SK-MEL-5 (cell line): ENCODE measurements around a stretch of chr3.

DNA sequence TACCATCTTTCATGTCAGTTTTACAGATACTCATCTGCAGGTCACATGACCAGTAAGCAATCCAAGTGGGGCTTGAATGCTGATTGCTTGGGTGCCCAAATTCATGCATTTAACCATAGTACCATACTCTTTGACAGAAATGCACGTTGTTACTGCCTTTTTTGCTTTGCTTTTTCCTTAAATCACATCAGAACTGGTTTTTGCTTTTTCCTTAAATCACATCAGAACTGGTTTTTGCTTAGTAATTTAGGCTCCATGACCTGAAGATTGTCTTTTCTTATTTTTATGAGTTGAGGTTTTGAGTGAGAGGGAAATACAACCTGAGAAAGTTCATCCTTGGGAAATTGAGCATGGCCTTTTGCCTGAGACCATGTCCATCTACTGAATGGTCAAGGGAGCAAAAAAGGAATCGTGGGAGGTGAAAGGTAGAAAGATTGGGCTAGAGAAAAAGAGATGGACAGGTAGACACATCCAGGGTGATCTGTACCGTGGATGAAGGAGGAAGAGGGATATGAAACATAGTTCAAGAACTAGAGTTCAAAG lies 46.2 kb downstream of the MITF start:
RAMPAGE:
- cytosol, long total RNA: no peak
- long total RNA: no peak
- nucleus, long total RNA: no peak

GRCh38 chr3:69929873-69930512 lies 190.7 kb downstream of the MITF start:
RAMPAGE:
- cytosol, long total RNA: no peak
- long total RNA: no peak
- nucleus, long total RNA: no peak

RAMPAGE:
- cytosol, long total RNA: no peak
- long total RNA: no peak
- nucleus, long total RNA: no peak
Observed at GRCh38 chr3:71062092-71062814, 521.3 kb downstream of the FOXP1 start.

RAMPAGE:
- cytosol, long total RNA: no peak
- long total RNA: no peak
- nucleus, long total RNA: no peak
Observed at GRCh38 chr3:71063860-71064377, 519.6 kb downstream of the FOXP1 start.

RAMPAGE:
- cytosol, long total RNA: no peak
- long total RNA: no peak
- nucleus, long total RNA: no peak
Observed at GRCh38 chr3:71117479-71118790, 465.6 kb downstream of the FOXP1 start.

GRCh38 chr3:71171981-71172576 lies 411.4 kb downstream of the FOXP1 start:
RAMPAGE:
- cytosol, long total RNA: no peak
- long total RNA: no peak
- nucleus, long total RNA: no peak

DNA sequence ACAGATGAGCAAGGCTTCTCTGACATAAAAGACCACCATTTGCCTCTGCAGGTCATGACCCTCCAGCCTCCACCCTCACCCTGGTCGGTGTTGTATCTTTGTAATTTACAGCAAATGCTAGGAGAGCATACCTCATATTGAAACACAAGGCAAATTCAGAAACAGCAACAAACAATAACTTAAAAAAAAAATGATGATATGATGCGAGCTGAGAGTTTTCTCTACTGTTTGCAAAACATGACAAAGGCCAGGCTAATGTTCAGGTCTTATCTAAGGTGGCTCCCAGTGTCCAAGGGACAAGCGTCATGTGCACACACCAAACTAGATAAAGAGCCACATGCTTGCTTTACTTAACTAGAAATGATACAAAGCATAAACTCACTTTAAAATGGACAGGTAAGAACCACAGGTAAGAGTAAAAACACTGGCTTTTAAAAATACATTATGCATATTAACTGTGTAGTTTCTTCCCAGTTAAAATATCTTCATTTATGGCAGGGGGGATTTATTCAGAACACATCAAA lies 375.9 kb downstream of the FOXP1 start:
RAMPAGE:
- cytosol, long total RNA: no peak
- long total RNA: no peak
- nucleus, long total RNA: no peak

DNA sequence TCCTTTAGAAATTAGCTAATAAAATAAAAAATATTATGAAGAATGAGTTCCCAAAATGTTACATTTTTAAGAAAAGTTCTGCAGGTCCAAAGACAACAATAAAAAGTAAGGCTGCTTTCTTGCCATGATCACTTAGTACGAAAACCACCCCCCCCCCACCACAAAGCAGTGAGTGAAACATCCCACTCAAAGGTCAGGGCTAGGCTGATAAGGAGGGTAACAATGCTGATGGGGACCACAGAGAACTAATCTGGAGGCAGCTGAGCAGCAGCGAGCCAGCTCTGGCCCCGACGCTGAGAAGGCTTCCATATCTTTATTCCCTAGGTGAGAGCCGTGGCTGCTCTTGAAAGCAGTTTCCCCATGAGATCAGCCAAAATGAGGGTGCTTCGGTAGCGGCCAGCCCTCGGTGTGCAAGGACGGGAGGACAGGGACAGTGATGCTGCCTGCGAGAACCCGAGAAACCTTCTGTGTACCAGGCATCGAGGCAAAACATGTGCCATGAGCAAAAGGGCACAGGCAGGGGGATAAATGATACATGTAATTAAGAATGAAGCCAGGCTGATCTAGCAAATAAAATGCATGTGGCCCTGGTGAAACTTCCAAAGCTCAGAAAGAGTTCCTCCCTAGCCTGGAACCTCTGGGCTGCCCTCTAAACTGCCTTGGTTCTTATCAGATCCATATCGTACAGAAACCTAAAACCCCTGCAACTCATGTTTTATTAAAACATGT lies 337.5 kb downstream of the FOXP1 start:
RAMPAGE:
- cytosol, long total RNA: no peak
- long total RNA: no peak
- nucleus, long total RNA: no peak

RAMPAGE:
- cytosol, long total RNA: no peak
- long total RNA: no peak
- nucleus, long total RNA: no peak
Observed at GRCh38 chr3:71432194-71433209, 151.0 kb downstream of the FOXP1 start.

GRCh38 chr3:71454798-71455624 lies 128.5 kb downstream of the FOXP1 start:
RAMPAGE:
- cytosol, long total RNA: no peak
- long total RNA: no peak
- nucleus, long total RNA: no peak

RAMPAGE:
- cytosol, long total RNA: no peak
- long total RNA: no peak
- nucleus, long total RNA: no peak
Observed at GRCh38 chr3:71511108-71511593, 72.4 kb downstream of the FOXP1 start.

RAMPAGE:
- cytosol, long total RNA: no peak
- long total RNA: no peak
- nucleus, long total RNA: no peak
Observed at GRCh38 chr3:72098965-72099974, 314.3 kb upstream of the PROK2 start.

RAMPAGE:
- cytosol, long total RNA: no peak
- long total RNA: no peak
- nucleus, long total RNA: no peak
Observed at GRCh38 chr3:72274553-72275024, 489.6 kb upstream of the PROK2 start.

RAMPAGE:
- cytosol, long total RNA: no peak
- long total RNA: no peak
- nucleus, long total RNA: no peak
Observed at GRCh38 chr3:72847340-72847978, 786 bp downstream of the SHQ1 start.

DNA sequence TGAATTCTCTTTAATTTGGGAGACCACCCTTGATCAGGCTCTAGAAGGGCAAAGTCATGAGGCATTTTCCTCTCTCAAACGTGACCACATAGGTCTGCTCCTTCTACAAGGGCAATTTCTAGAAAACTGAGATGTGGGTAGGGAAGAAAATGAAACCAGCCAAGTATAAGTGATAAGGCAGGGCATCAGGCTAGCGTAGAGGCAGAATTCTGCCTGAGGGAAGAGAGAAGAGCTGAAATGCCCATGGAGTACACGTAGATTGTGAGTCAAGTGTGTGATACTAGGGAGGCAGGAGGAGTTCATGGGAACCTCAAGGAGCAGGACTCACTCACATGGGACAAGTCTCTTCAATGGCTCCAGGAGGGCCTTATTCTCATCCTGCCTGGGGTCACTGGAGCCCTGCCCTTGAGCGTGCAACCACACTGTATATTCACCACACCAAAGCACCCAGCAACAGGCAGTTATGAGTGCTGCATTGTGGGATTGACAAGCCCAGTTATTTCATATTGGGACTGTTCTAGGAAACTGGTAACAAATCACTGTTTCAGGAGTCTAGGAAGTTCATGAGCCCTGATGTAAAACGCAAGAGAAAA lies 34.8 kb upstream of the PPP4R2 start:
RAMPAGE:
- cytosol, long total RNA: no peak
- long total RNA: no peak
- nucleus, long total RNA: no peak

RAMPAGE:
- cytosol, long total RNA: no peak
- long total RNA: no peak
- nucleus, long total RNA: no peak
Observed at GRCh38 chr3:72967468-72967974, 29.1 kb upstream of the PPP4R2 start.

GRCh38 chr3:72998547-72999205 lies 2.1 kb downstream of the PPP4R2 start:
RAMPAGE:
- cytosol, long total RNA: no peak
- long total RNA: no peak
- nucleus, long total RNA: no peak

DNA sequence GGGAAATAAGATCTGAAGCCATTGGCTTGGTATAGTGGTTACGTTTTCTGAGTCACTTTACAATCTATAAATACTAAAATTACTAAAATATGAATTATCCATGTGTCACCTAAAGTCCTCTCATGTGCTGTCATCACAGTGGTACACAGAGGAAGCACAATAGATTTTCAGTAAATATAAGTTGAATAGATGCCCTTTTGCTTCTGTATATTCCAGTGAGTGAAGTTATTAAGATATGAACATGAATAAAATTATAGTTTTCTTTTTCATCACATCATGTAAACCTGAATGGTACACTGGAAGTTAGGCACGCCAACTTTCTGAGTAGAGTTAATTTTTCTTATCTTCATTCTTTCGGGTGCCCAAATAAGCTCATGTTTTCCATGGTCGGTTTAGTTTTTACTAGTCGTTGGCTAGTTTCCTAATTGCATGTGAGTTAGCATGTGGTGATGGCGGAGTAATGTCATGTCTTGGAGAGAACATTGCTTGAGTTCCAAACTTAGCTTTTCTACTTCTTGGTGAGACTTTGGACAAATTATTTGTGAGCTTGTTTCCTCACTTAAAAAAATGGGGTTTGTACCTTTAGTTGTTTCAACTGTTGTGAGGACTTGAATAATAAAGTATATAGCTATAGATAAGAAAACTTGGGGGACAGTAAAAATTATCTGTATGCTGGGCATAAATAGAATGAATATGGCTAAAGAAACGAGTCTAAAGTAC lies 11.6 kb downstream of the PPP4R2 start:
RAMPAGE:
- cytosol, long total RNA: no peak
- long total RNA: no peak
- nucleus, long total RNA: no peak

RAMPAGE:
- cytosol, long total RNA: no peak
- long total RNA: no peak
- nucleus, long total RNA: no peak
Observed at GRCh38 chr3:73382638-73383667, 241.8 kb downstream of the PDZRN3 start.

DNA sequence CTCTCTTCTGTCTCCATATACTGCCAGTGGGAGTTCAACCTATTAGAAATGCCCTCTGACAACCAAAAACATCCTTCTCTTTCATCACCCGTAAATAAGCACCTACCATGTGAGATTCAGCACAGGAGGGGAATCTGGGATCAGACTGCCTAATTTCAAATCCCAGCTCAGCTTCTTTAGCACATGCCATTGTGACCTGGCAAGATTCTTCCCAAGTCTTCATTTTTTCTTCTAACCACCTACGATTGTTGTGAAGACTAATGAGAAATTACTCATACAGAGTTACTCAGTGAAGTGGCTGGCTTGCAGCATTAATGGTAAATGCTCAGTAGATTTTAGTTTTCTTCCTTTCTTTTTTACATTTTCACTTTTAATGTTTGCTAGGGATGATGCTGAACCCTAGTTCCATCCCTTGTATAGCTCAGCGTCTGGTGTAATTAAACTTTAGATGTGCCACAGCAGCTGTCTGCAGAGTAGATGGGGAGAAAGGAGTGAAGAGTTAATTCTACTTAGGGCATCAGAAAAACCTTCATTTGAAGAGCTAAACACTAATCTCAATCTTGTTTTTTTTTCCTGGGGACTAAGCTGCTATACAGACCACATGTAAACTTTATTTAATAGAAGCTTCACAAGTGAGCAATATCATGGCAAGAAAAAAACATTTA lies 176.6 kb downstream of the PDZRN3 start:
RAMPAGE:
- cytosol, long total RNA: no peak
- long total RNA: no peak
- nucleus, long total RNA: no peak